Myometrial cell (primary cell): ENCODE measurements around a stretch of chr2.

DNA sequence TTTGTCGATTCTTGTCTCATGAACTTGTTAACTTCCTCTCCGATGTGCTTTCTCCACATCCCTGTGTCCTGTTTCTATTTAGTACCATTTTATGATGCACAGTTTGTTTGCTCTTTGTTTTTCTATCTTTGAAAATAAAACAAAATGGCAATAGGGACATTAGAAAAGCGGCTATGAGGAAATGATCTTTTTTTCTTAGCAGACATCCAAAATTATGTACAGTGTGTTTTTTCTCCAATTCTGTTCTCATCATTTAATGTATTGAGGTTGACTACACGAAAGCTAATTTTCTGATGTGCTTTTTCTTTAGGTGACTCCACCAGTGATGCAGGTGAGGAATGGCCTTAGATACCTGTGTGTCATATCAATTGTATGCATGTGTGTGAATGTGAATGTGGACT lies 26.8 kb downstream of the TRAF3IP1 start:
- RAMPAGE, long total RNA: no peak

DNA sequence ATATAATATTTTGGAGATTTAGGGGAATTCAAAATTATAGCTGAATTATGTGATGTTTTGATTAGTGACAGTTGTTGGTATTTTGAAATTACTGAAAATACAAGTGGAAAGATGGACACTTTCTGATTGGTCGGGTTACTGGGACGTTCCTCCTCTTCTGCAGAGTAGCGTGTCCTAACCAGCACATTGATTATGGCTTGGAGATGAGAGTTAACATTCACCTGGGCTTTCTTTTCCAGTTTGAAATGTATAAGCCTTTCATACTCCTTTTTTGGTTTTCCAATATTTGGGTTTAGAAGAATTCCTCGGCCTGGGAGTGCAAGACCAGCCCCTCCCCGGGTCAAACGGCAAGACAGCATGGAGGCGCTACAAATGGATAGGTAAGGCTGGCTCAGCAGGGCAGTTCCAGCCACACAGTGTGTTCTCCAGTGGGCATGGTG lies 28.7 kb downstream of the TRAF3IP1 start:
- RAMPAGE, long total RNA: no peak

- RAMPAGE, long total RNA: no peak
Observed at GRCh38 chr2:238381491-238382071, 45.1 kb upstream of the ASB1 start.

DNA sequence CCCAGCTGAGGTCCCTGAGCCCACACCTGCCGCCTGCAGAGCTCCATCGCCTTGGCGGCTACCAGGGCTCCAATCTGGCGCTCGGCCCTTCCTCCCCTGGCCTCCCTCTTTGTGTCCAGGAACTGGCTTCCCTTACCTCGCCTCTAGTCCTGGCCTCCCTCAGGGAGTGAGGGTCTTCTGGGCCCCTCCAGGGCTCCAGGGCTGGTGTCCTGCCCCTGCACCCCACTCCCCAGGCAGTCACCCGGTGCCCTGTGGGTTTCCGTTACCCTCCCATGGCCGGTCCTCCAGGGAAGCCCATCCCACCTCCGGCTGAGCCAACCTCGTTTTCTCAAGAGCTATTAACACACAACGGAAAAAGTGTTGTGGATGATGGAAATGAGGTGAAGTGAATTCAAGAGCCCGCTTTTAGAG lies 131.7 kb downstream of the ASB1 start:
- RAMPAGE, long total RNA: no peak

DNA sequence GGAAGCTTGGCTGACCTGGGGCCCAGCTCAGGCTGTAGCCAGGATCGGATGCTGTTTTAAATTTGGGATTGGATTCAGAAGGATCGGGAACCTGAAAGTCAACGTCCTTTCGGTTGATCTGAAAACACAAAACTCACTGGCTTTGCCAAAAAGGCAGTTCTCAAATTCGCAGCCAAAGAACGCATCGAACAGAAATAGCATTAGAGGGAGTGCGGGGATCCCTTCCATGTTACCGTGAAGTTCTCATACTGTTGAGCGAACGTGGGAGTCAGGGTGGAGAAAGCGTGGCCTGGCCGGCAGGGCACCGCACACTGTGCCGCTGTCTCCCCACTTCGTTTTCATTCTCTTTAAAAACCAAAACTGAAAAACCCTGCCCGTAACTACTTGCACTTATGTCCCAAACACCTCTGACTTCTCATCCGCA lies 61.1 kb upstream of the TWIST2 start:
- RAMPAGE, long total RNA: no peak

DNA sequence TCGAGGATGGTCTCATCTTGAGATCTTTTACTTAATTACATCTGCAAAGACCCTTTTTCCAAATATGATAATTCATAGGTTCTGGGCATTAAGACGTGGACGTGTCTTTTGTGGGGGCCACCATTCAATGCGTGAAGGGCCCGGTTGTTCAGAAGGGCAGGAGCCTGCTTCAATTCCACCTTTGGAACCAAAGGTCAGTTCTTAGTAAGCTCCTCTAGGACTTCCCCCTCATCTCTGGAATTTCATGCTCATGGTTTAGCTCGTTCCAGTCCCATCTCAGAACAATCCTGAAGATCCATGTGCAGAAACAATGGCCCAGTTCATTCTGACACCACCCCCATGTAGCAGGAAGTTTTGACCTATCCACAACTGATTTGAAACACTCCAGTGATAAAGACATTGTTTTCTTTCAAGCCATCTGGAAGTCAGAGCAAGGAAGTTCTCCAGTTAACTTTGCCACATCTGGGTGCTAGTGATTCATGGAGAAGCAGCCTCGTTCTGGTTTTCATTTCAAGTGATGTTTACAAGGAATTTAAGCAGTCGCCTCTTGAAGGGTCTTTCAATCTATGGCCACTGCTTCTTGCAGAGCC lies 36.7 kb upstream of the TWIST2 start:
- RAMPAGE, long total RNA: no peak

- RAMPAGE, long total RNA: no peak
Observed at GRCh38 chr2:238849283-238849930, 1.5 kb downstream of the TWIST2 start.

DNA sequence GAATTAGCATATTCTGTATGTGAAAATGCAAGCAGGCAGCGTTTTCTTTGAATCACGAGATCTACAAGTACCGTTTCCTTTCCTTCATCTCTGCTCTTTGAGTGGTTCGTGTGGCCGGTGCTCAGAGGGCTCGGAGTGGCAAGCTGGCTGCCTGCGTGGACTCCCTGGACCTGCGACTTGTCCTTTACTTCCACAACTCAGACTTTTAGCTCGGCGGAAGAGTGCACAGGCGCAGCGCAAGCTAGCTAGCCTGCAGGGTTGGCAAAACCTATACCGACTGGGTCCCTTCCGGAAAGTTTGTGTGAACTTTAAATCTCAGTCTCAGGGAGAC lies 6.9 kb downstream of the TWIST2 start:
- RAMPAGE, long total RNA: no peak

- RAMPAGE, long total RNA: no peak
Observed at GRCh38 chr2:238875607-238876192, 27.8 kb downstream of the TWIST2 start.

GRCh38 chr2:238895853-238896450 lies 48.1 kb downstream of the TWIST2 start:
- RAMPAGE, long total RNA: no peak

GRCh38 chr2:238938933-238939723 lies 91.2 kb downstream of the TWIST2 start:
- RAMPAGE, long total RNA: no peak

DNA sequence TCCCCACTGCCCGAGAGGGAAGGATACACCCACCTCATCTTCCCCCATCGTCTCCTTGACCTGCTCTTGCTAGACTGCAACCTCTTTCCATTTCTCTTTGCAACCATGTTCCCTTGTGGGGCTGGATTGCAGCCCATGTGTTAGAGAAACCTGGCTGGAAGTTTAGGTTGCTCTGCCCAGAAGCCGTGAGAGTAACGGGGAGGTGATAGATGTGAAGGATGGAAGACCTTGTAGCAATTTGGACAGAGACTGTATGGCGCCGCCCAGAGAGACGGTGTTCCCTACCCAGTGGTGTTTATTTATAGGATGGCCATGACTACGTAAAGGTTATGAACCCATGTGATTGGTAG lies 143.7 kb downstream of the TWIST2 start:
- RAMPAGE, long total RNA: no peak

- RAMPAGE, long total RNA: no peak
Observed at GRCh38 chr2:239156776-239157775, 243.7 kb downstream of the HDAC4 start.

DNA sequence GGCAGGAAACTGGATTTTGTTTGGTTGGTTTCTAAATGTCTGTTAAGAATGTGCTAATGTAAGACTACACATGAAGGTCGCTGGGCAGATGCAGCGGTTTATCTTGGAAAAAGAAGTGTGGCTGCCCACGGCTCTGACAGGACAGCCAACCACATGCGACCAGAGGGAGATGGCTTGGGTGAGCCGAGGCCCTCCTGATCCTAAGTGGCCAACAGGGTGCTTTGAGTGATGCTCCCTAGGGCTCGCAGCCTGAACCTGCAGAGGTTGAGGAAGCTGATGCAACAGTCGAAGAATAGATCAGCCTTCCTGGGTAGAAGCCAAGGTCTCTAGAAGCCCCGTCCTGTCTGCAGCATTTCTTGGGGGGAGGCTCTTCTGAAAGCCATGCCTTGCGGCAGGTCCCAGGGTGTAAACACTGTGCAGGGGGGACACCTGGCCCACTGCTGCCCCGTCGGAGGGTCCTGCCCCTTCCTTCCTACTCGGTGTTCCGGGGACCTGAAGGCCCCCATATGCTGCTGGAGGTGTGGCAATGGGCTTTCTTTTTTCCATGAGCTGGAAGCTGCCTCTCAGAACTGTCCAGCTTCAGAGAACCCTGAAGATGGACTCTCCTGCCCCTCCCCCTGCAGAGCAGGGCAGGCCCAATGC lies 136.3 kb downstream of the HDAC4 start:
- RAMPAGE, long total RNA: no peak

- RAMPAGE, long total RNA: no peak
Observed at GRCh38 chr2:239276254-239277586, 124.1 kb downstream of the HDAC4 start.

- RAMPAGE, long total RNA: no peak
Observed at GRCh38 chr2:239295368-239295690, 105.5 kb downstream of the HDAC4 start.

DNA sequence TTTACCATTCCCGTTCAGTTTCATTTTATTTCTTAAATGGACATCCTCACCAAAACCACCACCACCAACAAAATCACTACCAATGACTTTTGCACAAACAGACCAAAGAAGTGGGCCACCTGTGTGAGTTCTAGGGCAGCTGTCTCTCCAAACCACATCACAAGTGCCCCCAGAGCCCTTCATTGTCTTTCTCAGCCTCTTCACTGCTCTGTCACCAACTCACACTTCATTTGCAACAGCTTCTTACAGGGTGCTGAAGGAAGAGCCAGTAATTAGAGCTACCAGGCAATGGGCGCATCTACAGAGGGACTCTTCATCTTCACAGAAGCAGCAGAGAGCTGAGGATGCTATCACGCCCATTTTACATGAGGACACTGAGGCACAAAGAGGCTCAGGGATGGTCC lies 105.1 kb downstream of the HDAC4 start:
- RAMPAGE, long total RNA: no peak

DNA sequence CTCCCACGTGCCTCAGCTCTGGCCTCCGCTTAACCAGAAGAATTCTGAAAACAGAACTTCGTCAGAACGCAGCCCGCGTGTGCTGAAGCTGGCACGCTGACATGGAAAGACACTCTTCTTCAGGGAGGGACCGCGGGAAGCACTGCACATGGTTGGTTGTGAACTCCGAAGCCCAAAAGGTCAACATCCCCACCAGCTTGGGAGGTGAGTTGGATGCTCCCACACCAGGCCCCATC lies 9.1 kb downstream of the HDAC4 start:
- RAMPAGE, long total RNA: no peak

GRCh38 chr2:239396722-239397883 lies 3.7 kb downstream of the HDAC4 start:
- RAMPAGE, long total RNA: no peak

DNA sequence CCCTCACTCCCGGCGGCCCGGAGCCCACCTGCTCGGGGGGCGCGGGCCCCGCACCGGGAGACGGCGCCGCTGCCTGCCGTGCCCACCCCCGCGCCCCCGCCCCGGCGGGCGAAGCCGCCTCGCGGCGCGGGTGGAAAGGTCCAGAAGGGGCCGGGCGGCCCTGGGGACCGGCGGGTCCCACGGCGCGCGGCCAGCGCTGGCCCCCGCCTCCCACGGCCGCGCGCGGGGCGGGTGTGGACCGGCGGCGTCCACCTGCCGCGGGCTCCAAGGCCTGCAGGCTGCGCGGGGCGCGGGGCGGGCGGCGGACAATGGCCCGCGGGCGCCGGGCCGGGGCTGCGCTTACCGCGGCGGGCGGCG lies 493 bp downstream of the HDAC4 start:
- RAMPAGE, long total RNA: no peak